NCI-H460 (cell line): Measurements from ENCODE around the genes TEX53, TNFSF15, MEGF9, C5 and CNTRL.

GRCh38 chr9:114657610-114658207, at the start of gene TEX53:
Gene TEX53 (minus strand): TSS chr9:114657805.
RAMPAGE:
- cytosol, long total RNA = no peak
- long total RNA = no peak
- nucleus, long total RNA = no peak

DNA sequence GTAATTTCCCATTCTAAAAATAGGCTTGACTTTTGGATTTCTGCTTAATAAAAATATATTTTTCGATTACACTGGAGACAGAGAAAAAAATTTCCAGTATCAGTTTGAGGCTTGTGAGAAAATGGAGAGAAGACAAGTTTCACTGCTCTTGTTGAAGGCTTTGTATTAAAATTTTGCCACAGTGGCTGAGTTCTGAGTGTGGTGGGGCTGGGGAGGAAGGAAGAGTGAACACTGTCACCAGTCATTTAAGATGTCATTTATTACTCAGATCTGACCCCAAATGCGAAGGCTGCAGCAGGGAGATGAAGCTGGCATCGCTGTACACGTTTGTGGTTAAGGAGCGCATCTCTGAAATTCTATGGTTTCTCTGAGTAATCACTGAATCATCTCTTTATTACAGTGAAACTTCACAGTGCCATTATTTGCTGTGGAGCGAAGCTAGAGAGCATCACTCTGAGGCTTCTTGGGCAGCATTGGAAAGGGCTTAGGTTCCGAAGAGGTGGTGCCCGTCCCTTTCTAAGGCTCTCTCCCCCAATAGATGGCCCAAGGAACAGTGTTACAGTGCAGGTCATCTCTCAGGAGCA, 9.0 kb upstream of the TEX48 start:
RAMPAGE:
- cytosol, long total RNA = no peak
- long total RNA = no peak
- nucleus, long total RNA = no peak

DNA sequence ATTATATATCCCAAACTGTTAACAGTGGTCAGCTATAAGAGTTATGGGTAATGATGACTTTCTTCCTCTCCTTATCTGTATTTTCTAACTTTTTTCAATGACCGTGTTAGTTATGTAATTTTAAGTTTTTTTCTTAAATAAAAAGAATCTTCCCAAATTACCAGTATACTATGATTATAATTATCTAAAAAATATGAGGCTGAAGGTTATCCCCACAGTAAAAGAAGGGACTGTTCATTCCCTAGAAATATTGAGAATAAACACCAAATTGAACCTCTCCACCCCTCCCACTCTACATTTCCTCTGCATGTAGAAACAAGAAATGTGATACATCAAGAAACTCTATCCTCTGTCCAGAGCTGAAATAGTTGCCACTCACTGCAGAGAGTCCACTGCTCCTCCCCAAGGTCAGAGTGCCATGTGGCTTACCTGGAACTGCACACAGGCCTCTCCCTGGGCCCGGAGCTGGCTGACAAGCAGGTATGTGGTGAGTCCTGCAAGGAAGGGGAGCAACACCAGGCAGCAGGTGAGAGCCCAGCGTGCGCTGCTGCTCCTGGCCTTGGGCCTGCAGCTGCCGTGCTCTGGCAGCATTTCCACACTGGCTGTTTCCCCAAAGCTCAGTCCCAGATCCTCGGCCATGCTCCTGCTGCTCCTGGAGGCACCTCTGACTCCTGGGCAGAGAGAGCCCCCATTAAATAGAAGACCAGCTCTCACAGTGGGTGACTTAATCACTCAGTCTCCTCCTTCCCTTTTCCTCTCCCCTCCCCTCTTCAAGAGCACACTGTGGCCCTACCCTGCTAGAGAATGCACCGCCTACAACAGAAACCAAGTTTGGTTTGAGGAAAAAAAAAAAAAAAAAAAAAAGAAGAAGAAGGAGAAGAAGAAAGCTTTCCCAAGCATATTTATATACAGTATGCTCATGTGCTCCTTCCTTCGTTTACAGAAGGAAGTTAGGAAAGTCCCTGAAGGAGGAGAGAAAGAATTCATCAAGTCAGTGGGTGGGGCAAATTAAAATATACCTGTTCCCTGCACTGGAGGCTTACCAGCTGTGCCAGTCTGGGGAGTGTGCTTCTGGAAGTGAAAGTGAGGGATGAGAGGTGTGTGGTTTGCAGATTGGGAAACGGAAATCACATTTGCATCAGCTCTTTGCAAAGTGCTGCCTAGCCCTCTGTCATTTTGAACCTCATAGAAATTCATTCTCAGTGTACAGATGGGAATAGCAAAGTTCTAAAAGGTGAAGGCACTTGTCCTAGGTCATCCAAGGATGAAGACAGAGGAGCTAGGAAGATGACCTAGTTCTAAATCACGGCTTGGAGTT, at the start of gene TNFSF15:
Gene TNFSF15, minus strand, starts transcription at position 666 of the 1,318 bp plus-strand sequence.
RAMPAGE:
- cytosol, long total RNA = no peak
- long total RNA = no peak
- nucleus, long total RNA = no peak

DNA sequence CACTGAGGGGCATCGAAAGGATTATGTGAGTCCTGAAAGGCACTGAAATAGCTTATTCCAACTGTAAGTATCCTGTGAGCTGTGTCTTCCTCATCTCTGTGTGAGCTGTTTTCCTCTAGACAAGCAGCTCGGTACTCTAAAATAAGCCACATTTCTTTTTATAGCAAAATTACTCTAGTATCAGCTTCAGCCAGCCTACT, 484.8 kb upstream of the PAPPA start:
RAMPAGE:
- cytosol, long total RNA = no peak
- long total RNA = no peak
- nucleus, long total RNA = no peak

DNA sequence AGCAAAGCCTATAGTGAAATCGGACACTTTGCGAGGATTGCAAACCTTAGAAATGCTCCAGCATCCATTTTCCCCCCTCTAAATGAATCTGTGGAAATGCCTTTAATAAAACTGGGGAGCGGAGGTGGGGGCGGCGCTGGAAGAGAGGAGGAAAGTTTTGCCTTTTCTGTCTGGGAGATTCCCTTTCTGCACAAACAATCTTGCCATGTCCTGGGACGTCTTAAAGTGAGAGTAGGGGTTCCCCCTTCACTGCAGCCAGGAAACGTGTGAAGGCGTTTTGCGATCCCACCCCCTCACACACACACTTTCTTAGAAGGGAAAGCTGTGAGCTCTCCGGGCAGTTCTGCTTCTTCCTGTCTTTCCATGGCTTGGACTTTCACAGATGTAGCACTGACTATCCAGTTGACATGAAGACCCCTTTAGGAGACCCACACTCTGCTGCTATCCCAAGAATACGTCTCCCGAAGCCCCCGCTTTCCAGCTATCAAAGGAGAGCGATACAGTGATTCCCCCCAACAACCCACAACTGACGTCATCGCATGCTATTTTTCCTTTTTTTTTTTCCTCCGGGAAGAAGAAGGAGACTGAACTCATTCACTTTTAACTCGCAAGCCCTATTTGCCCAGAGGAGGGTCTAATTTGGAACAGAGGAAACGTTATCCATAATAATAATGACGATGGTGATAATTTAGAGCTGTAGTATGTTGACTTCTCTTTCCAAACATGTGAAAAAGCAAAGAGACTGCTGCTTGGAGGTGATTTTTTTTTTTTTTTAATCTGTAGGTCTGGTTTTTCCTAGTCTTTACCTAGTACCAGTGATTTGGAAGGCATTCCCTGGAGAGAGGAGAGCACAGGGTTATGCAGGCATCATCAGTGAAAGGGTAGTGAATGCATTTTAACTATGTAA, 2.0 kb downstream of the PAPPA start:
RAMPAGE:
- cytosol, long total RNA = no peak
- long total RNA = no peak
- nucleus, long total RNA = no peak

RAMPAGE:
- cytosol, long total RNA = no peak
- long total RNA = no peak
- nucleus, long total RNA = no peak
Measured at GRCh38 chr9:118979067-118979536, 390.1 kb downstream of the BRINP1 start.

RAMPAGE:
- cytosol, long total RNA = no peak
- long total RNA = no peak
- nucleus, long total RNA = no peak
Measured at GRCh38 chr9:120394199-120394785, 185.7 kb downstream of the CDK5RAP2 start.

DNA sequence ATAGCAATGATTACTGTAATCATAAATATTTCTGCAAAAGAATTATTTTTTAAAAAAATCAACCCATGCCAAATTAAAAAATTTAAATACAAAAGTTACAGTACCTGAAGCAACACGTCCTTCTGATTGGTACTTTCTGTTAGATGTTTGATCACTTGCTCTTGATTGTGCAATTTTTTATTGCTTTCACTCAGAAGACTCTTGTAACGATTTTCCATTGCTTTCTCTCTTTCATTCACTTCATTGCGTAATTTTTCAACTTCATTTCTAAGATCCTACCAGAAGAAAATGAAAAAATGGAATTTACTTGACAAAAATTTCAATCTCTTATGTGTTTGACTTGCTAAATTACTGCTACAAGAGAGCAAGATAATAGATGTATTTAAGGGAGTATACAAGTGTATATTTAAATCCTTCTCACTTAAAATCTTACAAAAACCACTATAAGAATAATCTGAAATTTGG, 88.7 kb downstream of the CDK5RAP2 start:
RAMPAGE:
- cytosol, long total RNA = no peak
- long total RNA = no peak
- nucleus, long total RNA = no peak

RAMPAGE:
- cytosol, long total RNA = no peak
- long total RNA = no peak
- nucleus, long total RNA = no peak
Measured at GRCh38 chr9:120604306-120605030, 24.5 kb upstream of the CDK5RAP2 start.

GRCh38 chr9:120630996-120631574, 51.1 kb upstream of the CDK5RAP2 start:
RAMPAGE:
- cytosol, long total RNA = no peak
- long total RNA = no peak
- nucleus, long total RNA = no peak

RAMPAGE:
- cytosol, long total RNA = no peak
- long total RNA = no peak
- nucleus, long total RNA = no peak
Measured at GRCh38 chr9:120714141-120715111, at the start of gene MEGF9. Gene MEGF9 (minus strand): TSS chr9:120714470.

RAMPAGE:
- cytosol, long total RNA = no peak
- long total RNA = no peak
- nucleus, long total RNA = no peak
Measured at GRCh38 chr9:120783278-120784257, 9.6 kb downstream of the FBXW2 start.

DNA sequence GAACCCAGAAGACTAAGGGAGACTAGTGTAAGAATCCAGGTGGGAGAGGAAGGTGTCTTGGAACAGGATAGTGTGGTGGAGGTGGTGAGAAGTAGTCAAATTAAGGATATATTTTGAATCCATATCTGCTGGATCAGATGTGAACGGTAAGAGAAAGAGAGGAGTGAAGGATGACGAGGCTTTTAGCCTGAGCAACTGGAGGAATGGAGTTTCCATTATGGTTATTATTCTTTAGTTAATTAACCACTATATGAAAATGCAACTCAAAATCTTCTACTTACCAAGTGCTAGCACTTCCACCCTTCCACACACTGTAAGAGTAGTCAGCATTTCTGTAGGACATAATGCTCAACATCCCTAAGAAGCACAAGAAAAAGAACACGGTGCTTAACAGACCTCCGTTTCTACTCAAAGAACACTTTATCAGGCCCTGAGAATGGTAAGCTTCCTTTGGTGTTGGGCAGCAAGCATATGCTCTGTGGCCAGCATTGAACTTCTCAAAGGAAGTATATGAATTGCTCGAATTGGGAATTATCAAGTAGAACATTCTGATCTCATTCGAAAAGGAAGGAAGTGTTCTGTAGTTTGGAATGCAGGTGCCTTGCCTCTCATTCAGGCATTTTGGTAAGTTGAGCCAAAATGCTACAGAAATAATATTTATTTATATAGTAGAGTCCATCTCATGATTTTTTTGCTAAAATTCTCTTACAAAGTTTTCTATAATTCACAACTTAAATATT, 61.1 kb downstream of the C5 start:
RAMPAGE:
- cytosol, long total RNA = no peak
- long total RNA = no peak
- nucleus, long total RNA = no peak

DNA sequence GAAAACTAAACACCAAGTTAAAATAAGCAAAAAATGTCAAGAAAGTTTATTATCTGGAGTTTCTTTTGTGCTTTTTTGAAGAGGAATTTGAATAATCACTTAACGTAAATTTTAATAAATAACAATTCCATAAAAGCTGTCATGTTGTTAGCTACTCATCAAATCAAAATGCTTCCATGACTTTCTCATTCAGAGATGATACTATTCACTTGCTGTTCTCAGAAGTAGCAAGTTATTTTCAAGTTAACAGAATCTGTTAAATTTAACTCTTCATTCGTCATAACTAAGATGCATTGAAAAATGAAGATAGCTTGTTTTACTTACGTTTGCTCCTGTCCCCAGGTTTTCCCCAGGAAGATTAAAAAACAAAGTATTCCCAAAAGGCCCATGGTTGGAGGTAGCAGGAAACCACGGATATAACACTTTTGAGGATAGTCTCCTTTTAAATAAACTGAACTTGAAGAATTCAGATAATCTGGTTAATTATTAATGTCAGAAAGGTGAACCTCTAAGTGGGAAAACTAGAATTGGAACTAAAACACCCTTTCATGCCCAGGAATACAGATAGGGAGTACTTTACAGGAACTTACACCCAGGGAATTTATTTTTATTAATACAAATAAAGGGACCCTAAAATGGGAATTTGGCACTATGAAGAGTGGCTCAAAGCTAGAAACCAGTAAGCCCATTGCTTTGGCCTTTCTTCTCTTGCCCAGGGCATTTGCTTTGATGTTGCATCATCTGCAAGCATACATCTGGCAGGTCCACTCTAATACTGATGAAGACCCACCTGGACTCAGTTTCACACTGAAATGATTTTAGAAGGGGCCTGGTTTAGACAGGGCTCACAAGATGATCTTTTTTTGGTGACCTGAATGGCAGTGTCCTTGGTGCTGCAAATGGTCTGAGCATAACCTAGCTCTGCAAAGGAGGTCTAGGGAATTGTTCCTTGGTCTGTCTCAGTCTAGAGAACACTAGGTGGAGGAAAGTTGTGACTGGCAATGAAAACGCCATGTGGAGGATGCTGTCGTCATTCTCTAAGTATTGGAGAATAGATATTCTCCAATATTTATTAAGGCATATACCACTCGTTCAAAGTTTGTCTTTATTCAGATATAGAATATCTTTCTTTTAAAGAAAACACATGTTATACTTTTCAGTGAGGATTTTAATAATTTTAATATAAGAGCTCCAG, at the start of gene C5:
Gene C5, minus strand, starts transcription at position 418 of the 1,195 bp plus-strand sequence.
RAMPAGE:
- cytosol, long total RNA = no peak
- long total RNA = no peak
- nucleus, long total RNA = no peak

GRCh38 chr9:121074661-121075715, at the start of gene CNTRL:
Gene CNTRL (plus strand): TSS chr9:121074955.
RAMPAGE:
- cytosol, long total RNA = no peak
- long total RNA = start-site peak on the plus strand at chr9:121074947-121074967, 45 and 135 reads in 2 replicates
- nucleus, long total RNA = start-site peak on the plus strand at chr9:121074801-121074983, 334 and 118 reads in 2 replicates

RAMPAGE:
- cytosol, long total RNA = no peak
- long total RNA = no peak
- nucleus, long total RNA = no peak
Measured at GRCh38 chr9:121222638-121223241, 21.1 kb upstream of the RAB14 start.

RAMPAGE:
- cytosol, long total RNA = no peak
- long total RNA = no peak
- nucleus, long total RNA = no peak
Measured at GRCh38 chr9:121368169-121368604, 1.9 kb downstream of the STOM start.

DNA sequence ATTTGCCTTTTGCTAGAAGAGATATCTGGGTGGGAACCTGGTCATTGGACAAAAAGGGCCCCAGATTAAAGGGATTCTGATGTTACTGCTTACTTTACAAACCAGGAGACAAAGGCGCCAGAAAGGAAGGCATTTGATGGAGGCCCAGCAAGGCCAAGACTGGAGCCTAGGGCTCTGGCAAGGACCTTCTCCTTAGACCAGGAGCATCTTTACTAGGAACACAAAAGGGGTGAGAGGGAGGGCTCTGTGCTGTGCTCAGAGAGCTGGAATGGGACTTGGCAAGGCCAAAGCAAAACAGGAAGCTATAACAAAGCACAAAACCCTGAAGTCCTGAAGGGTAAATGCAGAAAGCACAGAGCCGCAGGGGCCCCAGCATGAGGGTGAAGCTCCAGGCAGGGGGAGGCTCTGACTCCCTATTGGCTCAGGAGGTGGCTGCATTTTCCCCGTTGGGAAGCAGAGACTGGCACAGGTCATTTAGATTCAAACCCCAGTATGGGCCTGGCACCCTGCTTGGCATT, 46.5 kb downstream of the GGTA1 start:
RAMPAGE:
- cytosol, long total RNA = no peak
- long total RNA = no peak
- nucleus, long total RNA = no peak

DNA sequence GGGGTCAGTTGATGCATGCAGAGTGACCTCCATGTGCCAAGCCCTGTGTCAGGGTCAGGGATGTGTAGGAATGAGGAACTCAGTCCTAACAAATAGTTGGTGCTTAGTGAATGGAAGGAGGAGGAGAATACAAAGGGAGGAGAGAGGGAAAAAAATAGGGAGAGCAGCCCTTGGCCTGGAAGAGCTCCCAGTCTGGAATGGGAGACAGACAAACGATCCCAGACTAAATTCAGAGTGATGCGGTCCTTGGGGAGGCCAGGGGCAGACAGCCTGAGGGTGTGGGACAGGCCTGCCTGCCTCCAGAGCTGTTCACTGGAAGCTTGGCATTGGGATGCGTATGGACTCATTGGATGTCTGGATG, 68.7 kb upstream of the GGTA1 start:
RAMPAGE:
- cytosol, long total RNA = no peak
- long total RNA = no peak
- nucleus, long total RNA = no peak

RAMPAGE:
- cytosol, long total RNA = no peak
- long total RNA = no peak
- nucleus, long total RNA = no peak
Measured at GRCh38 chr9:121599237-121599917, 52.1 kb upstream of the DAB2IP start.